OCI-LY7 (cell line): ENCODE measurements around a stretch of chr5.

DNA sequence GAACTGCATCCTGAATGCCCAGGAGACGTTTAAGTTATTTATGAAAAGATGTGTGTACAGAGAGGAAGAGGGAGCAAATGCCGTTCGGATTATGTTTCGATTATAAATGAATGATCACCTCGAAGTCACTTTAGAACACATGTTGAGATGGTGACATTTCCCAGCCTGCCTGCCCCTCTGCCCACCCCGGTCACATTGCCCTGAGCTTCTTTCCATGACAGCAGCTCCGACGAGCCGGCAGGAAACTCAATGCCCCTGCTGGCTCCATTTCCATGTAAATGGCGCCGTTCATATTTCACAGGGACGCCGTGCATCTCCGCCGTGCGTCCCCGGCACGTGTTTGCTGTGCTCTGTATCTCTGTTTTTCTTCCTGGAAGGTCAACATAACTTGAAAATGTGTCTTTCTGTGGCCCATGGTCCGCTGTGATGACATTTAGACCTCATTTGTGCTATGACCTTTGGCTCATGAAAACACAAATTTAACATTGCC is 42.8 kb downstream of the UBE2QL1 start:
- PRO-cap = no peak
- RAMPAGE, long total RNA = no peak

GRCh38 chr5:6585145-6585596 is 47.7 kb downstream of the NSUN2 start:
- PRO-cap = no peak
- RAMPAGE, long total RNA = no peak

DNA sequence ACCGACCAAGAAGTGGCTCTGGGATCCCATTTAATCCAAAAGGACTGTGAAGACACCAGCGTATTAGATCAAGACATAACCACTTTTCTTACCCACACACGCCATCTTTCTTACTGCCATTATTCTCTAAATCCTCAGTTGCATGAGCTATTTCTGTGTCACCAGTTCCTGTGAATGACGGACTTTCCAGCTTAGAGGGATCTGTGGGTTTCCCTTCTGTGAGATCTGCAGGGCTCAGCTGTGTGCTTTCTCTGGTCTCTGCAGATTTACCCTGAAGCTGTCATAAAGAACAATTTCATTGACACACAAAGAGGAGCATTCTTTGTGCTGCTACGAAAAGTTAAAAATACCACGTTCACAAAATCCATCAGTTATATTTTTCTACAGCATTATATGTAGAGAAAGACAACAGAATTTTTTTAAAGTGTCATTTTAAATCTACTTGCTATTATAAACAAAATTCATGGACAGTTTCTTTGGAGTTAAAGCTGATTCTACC is 25.7 kb downstream of the NSUN2 start:
- PRO-cap = no peak
- RAMPAGE, long total RNA = no peak

- PRO-cap = no peak
- RAMPAGE, long total RNA = no peak
Measured at GRCh38 chr5:6749075-6749745, 36.0 kb downstream of the TENT4A start.

DNA sequence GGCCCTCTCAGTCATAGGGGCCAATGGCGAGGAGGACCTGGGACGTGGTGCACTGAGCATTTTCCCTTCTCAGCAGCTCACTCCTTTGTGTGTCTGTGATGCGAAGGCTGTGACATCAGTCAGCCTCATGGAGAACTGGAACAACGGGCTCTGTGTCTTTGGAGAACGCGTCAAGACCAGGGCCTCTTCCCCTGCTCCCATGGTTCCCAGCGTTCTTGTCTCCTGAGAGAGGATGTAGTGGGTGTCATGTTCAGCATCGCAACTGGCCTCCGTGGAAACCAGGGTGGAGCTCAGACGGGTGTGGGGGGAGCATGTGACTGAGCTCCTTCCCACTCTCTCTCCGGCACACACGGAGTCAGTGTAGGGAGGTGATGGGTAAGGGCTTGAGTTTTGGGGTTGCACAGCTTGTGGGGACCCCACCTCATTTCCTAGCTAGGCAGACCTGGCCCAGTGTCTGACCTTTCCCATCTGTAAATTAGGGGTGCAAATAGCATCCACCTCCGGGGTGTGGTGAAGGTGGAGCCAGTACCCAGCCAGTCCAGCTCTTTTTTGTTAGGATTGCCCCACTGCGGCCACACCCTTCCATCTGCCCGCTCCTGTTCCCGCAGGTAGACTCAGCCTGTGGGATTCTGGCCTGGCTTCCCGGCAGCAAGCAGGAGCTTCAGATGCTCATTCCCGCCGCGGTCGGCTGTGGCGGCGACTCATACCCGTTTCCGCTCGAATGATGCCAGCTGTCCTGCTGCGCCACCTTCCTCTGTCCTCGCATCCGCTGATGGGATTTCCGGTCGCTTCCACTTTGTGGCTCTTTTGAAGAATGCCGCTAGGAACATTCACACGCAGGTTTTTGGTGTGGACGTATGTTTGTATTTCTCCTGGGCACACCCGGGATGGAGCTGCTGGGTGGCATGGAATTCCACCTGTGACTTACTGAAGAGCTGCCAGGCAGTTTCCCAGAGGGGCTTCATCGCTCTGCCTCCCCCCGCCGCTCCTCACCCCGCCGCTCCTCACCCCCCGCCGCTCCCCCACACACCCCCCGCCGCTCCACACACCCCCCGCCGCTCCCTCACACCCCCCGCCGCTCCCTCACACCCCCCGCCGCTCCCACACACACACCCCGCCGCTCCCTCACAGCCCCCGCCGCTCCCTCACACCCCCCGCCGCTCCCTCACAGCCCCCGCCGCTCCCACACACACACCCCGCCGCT is 60.0 kb downstream of the TENT4A start:
- PRO-cap = no peak
- RAMPAGE, long total RNA = no peak

DNA sequence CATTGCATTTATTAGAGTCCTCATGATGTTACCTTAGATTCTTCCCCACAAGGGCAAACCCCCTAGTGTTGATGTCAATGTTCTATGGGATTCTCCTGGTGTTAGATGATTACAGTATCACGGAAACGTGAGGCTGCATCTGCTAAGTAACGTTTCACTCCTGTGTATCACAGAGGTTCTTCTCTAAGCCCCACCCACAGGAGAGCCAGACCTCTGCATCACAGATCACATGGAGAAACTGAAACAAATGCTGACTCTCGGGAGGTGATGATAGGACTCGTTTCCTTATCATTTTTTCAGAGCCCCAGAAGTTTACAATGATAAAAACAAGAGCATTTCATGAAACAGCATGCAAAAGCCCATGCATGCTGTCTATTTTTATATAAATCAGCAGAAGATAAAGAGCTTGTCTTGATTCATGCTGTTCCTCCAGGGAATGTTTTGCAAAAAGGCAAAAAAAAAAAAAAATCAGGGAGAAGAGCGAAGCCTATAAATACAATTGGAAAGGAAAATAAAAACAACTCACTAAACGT is 114.6 kb downstream of the TENT4A start:
- PRO-cap = no peak
- RAMPAGE, long total RNA = no peak

GRCh38 chr5:7250495-7251120 is 145.3 kb upstream of the ADCY2 start:
- PRO-cap = no peak
- RAMPAGE, long total RNA = no peak

DNA sequence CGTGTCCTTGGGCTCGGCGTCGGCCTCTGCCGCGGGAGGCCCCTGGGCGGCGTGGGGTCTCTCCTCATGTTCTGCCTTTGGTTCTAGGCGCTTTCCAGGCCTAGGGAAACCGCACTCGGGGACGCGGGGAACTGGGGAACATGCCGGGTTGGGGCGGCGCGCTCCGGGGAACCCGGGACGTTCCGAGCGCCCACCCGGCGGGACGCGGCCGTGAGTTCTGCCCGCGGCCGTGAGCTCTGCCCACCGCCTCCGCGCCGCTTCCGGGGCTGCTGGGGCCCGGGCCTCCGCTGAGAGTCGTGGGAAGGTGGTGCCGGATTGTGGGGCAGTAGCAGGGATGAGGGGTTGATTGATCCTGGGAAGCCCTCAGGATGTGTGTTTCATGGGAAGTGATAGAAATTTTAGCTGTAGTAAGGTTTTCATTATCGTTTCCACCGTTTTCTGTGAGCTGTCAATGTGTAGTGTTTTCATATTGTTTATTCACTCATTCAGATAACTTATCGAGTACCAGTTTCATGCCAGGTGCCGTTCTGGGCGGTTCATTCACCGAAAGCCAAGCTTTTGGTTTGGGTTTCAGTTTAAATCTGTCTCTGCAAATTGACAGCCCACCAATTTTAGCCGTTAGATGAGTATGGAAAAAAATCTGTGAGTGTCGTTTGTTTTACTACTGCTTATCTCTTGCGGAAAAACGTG is 612 bp downstream of the MTRR start:
- PRO-cap = unidirectional peak, minus-strand start at position 253 of the sequence
- RAMPAGE, long total RNA = no peak

GRCh38 chr5:8457862-8458516 is 589.0 kb downstream of the MTRR start:
- PRO-cap = no peak
- RAMPAGE, long total RNA = no peak

- PRO-cap = no peak
- RAMPAGE, long total RNA = no peak
Measured at GRCh38 chr5:10255230-10256178, 5.4 kb downstream of the CCT5 start.

- PRO-cap = no peak
- RAMPAGE, long total RNA = no peak
Measured at GRCh38 chr5:10319195-10319746, 11.6 kb upstream of the CMBL start.

DNA sequence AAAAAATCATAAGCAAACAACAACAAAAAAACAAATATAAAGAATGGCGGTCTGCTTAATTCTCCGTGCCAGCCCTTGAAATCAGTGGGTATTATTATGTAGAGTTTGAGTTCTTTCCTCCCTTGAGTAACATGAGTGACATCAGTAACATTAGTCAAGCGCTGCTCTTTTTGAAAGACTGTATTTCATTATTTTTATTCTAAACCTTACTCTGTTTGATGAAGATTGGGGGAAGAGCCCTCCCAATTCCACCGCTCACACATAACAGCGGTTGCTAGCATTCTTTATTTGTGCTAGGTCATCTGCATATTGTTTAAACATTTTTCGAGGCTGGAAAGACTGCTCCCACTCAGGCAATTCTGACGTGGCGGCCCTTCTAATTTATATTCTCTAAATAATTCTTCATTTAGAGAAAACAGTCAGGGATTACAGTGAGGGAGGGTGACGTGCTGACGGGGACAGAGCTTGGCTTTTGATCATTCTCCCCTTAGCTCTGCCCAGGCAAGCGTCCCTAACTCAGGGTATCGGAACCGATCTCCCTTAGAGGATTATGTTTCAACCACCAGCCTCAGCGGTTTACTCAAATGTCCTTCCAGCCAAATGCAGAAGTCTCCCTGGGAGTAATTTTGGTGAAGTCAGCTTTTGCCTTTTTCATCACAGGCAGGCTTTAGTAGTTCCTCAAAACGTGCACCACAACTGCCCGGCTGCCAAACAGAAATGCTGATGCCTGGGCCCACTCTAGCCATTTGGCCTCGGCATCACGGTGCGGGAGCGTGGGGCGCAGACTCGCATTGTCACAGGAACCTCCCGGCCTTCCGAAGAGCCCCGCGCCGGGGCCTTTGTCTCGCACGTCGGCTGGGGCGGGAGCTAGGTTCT is 721 bp upstream of the MARCHF6 start:
- PRO-cap = bidirectional peak, plus-strand start at position 842 of the sequence, minus-strand start at position 793 of the sequence
- RAMPAGE, long total RNA = no peak

- PRO-cap = no peak
- RAMPAGE, long total RNA = no peak
Measured at GRCh38 chr5:10354584-10354783, 989 bp downstream of the MARCHF6 start.

DNA sequence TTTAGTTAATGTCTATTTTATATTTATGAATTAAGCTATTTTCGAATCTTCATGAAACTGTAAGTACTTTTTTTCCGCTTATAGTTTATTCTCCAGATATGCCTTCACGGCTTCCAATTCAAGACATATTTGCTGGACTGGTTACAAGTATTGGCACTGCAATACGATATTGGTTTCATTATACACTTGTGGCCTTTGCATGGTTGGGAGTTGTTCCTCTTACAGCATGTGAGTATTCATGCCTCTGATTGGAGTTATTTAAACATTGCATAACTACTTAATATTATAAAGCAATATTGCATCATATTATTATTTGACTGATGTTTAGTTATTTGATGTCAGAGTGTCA is 28.2 kb downstream of the MARCHF6 start:
- PRO-cap = no peak
- RAMPAGE, long total RNA = no peak

DNA sequence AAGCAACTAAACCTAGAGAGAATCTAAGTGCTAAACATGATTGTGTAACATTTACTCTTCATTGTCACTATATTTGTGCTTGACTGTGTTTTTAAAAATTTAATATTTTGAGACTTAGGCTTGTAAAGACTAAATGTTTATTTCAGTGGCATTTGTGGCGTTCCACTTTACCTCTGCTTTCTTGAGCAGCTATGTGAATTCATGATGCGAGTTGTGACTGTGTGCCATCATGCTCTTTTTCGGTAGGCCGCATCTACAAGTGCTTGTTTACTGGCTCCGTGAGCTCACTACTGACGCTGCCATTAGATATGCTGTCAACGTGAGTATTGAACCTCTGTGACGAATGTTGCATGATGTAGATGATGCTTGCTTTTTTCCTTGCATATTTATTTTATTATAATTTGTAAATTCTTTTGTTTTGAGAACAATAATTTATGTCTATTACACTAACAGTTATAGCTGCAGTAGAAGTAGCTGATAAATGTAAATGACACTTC is 33.3 kb downstream of the MARCHF6 start:
- PRO-cap = no peak
- RAMPAGE, long total RNA = no peak

DNA sequence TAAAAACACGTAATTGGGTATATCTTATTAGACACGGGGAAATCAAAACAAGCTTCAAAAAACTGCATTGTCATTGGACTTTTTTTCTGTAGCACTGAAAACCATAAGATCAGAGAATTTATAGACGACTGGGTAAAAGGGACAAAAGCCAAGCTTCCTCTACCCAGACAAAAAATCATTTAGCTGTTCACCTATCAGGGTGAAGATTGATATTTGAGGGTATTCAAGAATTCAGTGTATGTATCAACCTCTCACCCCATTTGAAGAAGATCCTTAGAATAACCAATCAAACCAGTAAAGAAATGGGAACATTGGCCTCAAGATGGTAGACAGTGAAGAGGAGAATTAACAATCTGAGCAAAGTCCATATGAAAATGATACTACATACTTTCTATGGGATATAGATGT is 19.3 kb upstream of the ROPN1L start:
- PRO-cap = no peak
- RAMPAGE, long total RNA = no peak

DNA sequence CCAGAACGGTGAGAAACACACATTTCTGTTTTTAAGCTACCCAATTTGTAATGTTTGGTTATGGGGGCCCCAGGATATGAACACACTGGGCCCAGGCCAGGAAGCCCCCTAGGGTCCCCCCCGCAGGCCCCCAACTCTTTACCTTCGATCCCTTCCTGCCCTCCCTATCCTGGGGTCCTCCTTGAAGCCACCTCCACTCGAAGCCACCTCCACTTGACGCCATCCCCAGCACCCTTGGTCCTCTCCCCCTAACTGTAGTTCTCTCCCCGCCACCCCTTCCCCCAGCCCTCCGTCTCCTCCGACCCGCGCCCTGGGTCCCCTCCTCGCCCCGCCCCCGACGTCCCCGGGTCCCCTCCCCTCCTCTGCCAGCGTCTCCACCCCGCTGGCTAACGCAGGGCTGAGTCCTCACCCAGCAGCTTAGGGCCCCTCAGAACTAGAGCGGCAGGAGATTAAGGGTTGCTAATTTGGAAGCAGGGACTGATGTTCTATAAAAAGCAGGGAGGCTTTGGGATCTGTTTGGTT is 30.7 kb upstream of the ANKRD33B start:
- PRO-cap = no peak
- RAMPAGE, long total RNA = no peak

- PRO-cap = no peak
- RAMPAGE, long total RNA = no peak
Measured at GRCh38 chr5:10735461-10736271, 25.4 kb downstream of the DAP start.

- PRO-cap = no peak
- RAMPAGE, long total RNA = no peak
Measured at GRCh38 chr5:12597431-12597630, 693.1 kb upstream of the CTNND2 start.

- PRO-cap = no peak
- RAMPAGE, long total RNA = no peak
Measured at GRCh38 chr5:12794640-12795391, 890.6 kb upstream of the CTNND2 start.